Gastroesophageal sphincter (tissue), 4 donors: ENCODE measurements around a stretch of chr12.

DNA sequence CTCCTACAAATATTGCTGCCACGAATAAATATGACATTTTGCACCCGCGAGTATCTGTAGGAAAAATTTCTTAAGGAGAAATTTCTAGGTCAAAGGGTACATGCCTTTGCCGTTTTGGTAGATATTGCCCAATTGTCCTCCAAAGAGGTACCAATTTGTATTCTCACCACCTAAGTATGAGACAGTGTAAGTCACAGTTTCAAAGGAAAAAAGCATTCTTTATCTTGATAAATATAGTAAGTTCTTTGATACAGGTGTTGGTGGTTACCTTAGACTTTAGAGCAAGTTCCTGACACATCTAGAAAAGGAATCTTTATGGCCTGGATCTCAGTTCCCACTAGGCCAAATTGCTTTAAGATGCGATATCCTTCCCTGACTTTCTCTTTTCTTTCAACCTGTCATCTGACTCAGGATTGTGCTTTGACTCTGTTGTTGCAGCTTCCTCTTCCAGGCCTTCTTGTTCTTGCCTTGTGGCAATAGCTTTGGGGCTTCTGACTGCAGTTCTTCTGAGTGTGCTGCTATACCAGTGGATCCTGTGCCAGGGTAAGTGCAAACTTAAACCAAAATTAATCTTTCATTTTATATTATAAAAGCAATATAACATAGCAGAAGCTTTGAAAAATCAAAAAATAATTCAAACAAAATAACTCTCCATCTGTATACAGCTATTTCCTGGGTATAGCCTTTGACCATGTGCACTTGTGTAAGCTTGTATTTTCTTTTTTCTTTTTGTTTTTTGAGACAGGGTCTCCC, 2.6 kb downstream of the KLRG1 start:
- PRO-cap = no peak
- RAMPAGE, long total RNA, 4 experiments = no peak in any of the 4 experiments

GRCh38 chr12:9065784-9065896, 50.1 kb downstream of the A2M start:
- PRO-cap = no peak
- RAMPAGE, long total RNA, 4 experiments = no peak in any of the 4 experiments

GRCh38 chr12:9146740-9147162, 31.0 kb upstream of the A2M start:
- PRO-cap = no peak
- RAMPAGE, long total RNA, 4 experiments = no peak in any of the 4 experiments

DNA sequence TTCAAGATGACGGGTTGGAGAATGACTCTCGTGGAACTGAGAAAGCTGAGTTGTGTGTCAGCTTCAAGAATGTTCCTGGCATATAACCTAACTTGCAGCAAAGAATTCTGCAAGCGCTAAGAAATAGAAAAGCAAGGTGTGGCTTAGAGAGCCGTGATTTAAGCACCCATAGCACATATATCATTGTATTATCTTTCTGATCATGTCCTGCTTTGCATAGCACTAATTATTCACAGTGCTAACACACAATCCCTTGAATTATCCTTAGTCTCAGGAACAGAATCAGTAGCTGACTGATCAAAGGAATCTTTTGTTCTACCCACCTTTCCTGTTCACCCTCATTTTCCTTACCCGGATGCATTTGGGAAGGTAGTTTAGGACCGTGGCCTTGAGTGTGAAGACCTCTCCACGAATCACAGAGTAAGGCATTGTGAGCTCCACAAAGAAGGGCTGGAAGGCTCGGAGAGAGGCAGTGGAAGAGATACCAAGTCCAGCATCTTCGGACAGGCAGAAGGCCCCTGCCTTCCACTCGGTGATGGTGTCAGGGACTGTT, 43.3 kb downstream of the PZP start:
- PRO-cap = no peak
- RAMPAGE, long total RNA, 4 experiments = no peak in any of the 4 experiments

DNA sequence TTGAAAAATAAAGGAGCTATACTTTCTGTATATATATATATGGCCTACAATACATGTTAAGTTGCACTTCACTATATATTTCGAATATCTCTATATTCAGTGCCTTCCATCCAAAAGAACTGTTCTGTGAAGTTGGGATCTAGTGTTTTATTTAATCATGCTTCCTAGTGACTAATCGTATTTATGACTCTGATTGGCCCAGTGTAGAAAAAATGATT, 417 bp downstream of the PZP start:
- PRO-cap = no peak
- RAMPAGE, long total RNA, 4 experiments = no peak in any of the 4 experiments

- PRO-cap = bidirectional peak, plus-strand start at chr12:9448287, minus-strand start at chr12:9448217
- RAMPAGE, long total RNA, 4 experiments = start-site peak on the plus strand in 1 of 4 experiments, at chr12:9448287-9448295 at its widest, 7 reads per replicate; start-site peak on the minus strand in 1 of 4 experiments, at chr12:9448189-9448243 at its widest, 15 reads per replicate
These were observed 159.7 kb downstream of the KLRB1 start for GRCh38 chr12:9447729-9448607.

DNA sequence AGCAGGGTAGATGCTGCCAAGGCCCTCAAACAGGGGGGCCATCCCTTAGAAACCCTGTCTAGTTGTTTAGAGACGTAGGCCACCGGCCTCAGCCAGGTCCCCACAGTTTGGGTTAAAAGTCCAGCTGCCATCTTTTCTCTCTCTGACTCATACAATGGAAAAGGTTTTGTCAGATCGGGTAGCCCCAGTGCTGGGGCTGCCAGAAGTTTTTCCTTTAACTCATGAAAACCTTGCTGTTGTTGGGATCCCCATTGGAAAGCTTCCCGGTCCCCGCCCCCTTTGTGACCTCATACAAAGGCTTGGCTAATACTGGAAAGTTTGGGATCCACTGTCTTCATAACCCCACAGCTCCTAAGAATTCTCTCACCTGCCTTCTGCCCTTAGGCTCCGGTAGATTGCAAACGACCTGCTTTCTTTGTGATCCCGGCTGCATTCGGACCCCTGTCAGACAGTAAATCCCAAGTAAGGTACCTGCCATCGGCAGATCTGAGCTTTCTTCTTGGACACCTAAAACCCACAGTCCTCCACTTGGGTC, 40.5 kb downstream of the KLRB1 start:
- PRO-cap = no peak
- RAMPAGE, long total RNA, 4 experiments = no peak in any of the 4 experiments

DNA sequence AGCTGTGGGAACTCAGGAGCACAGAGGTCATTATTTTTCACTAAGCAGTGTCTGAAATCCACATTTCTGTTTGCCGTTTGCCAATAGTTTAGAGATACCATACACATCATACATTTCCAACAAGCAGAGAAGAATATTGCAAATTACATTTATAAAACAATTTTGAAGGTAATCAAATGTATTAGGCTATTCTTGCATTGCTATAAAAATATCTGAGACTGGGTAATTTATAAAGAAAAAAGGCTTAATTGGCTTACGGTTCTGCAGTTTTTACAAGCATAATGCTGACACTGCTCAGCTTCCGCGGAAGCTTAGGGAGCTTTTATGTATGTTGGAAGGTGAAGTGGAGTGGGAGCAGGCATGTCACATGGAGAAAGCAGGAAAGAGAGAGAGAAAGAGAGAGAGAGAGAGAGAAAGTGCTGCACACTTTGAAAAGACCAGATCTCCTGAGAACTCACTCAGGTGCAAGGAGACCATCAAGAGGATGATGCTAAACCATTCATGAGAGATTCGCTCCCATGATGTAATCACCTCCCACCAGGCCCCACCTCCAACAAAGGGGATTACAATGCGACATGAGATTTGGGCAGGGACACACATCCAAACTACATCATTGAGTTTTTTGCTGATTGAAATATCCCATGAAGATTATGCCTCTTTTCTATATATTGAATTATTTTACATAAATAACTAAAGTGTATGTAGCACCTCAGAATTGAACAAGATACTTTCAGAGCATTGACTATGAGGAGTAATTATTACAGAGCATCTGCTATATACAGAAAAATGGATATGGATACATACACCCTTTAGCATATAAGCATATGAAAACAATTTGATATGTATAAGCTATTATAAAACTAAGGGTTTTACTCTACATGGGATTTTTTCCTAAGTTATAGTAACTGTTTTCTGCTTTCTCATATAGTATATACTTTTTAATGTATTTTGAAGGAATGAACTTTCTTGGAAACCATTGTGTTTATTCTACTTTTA, 8.9 kb downstream of the CD69 start:
- PRO-cap = no peak
- RAMPAGE, long total RNA, 4 experiments = no peak in any of the 4 experiments

DNA sequence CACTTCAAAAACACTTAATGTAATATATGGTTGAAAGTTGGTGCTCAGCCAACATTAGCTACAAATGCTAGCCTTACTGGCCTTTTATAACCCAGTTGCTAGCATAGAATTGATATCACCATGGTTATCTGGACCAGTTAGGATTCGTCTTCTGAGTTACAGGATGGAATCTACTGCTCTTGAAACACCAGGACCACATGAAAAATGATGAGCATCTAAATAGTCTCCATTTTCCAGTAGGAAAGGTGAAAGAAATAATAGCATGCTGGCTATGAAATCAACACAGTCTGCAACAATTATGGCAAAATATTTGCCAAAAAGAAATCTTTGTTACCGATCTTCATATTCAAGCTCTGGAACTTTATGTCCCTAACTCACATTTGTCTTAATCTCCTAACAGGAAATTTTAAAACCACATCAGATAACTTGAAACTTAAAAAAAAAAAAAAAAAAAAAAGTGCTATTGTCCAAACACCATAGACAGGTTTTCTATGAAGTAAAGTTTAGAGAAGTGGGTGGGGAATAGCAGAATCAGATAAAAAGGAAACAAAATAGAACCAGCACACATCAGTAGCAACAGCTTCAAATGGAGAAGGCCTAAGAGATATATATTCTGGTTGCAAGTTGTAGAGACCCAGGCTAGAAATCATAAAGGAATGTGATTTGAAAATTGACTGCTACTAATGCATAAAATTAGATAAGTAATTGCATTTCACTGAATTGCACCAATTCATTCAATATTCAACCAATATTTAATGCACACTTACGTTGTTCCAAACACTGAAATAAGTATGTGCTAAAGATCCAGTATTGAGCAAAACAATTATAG, 12.8 kb upstream of the CD69 start:
- PRO-cap = no peak
- RAMPAGE, long total RNA, 4 experiments = no peak in any of the 4 experiments

- PRO-cap = no peak
- RAMPAGE, long total RNA, 4 experiments = no peak in any of the 4 experiments
These were observed 32.9 kb upstream of the KLRF1 start for GRCh38 chr12:9794345-9794885.

DNA sequence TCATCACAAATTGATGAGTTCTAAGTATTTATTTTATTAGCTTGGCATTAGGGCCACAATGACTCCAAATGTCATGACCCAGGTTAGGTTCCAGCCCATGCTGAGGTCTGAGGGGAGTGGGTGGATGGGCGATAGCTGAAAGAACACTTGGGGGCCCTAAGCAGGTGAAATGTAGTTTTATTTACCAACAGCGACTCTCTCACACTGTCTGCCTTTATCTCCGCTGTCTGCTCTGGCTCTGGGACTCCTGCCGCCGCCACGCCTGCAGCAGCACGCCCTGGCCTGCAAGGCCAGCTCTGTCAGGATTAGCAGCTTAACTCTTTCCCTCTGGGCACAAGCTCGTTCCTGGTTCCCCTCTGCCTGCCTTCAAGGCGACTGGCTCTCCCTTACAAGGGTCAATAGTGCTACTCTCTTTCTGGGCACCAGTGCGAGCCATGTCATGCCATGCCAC, 3.5 kb upstream of the CLEC2B start:
- PRO-cap = no peak
- RAMPAGE, long total RNA, 4 experiments = no peak in any of the 4 experiments

DNA sequence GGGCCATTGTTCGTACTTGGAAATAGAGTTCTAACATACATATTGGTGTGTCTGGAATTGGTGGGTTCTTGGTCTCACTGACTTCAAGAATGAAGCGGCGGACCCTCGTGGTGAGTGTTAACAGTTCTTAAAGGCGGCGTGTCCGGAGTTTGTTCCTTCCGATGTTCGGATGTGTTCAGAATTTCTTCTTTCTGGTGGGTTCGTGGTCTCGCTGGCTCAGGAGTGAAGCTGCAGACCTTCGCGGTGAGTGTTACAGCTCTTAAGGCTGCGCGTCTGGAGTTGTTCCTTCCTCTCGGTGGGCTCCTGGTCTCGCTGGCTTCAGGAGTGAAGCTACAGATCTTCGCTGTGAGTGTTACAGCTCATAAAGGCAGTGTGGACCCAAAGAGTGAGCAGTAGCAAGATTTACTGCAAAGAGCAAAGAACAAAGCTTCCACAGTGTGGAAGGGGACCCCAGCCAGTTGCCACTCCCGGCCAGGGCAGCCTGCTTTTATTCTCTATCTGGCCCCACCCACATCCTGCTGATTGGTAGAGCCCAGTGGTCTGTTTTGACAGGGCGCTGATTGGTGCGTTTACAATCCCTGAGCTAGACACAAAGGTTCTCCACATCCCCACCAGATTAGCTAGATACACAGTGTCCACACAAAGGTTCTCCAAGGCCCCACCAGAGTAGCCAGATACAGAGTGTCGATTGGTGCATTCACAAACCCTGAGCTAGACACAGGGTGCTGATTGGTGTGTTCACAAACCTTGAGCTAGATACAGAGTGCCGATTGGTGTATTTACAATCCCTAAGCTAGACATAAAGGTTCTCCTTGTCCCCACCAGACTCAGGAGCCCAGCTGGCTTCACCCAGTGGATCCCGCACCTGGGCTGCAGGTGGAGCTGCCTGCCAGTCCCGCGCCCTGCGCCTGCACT, 5.8 kb upstream of the KLRF2 start:
- PRO-cap = no peak
- RAMPAGE, long total RNA, 4 experiments = no peak in any of the 4 experiments

DNA sequence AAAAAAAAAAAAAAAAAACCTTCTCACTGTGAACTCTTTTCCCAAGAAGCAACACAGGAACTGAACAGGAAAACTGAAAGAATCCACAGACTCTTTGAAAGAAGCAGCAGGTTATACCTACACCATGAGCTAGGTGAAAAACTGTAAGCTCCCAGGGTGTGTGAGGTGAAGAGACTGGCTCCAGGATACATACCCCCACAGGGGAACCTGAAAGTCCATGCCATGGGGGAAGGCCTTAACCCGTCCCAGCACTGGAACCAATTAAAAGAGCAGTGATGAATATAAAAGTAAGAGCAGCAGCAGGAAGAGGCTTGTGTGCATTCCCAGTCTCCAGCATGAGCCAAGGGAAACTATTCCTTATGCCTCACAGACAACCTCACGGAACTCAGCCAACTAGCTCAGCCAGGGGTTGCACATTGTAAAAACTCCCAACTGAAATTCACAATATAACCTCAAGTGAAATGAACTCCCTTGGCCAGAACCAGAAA, 2.0 kb upstream of the CLEC1A start:
- PRO-cap = no peak
- RAMPAGE, long total RNA, 4 experiments = no peak in any of the 4 experiments

GRCh38 chr12:10189780-10190146, 10.9 kb downstream of the TMEM52B start:
- PRO-cap = bidirectional peak, plus-strand start at chr12:10189892, minus-strand start at chr12:10189912; unidirectional peak, minus-strand start at chr12:10190002
- RAMPAGE, long total RNA, 4 experiments = no peak in any of the 4 experiments

GRCh38 chr12:10212143-10212650, 480 bp upstream of the GABARAPL1 start:
- PRO-cap = bidirectional peak, plus-strand start at chr12:10212515, minus-strand start at chr12:10212358
- RAMPAGE, long total RNA, 4 experiments = no peak in any of the 4 experiments

DNA sequence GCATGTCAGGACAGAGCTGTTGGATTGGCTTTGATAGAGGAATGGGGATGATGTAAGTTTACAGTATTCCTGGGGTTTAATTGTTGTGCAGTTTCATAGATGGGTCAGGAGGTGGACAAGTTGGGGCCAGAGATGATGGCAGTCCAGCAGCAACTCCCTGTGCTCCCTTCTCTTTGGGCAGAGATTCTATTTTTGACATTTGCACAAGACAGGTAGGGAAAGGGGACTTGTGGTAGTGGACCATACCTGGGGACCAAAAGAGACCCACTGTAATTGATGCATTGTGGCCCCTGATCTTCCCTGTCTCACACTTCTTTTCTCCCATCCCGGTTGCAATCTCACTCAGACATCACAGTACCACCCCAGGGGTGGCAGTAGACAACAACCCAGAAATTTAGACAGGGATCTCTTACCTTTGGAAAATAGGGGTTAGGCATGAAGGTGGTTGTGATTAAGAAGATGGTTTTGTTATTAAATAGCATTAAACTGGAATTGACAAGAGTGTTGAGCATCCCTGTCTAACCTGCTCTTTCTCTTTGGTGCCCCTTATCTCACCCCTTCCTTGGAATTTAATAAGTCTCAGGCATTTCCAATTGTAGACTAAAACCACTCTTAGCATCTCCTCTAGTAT, 9.5 kb downstream of the GABARAPL1 start:
- PRO-cap = no peak
- RAMPAGE, long total RNA, 4 experiments = no peak in any of the 4 experiments

DNA sequence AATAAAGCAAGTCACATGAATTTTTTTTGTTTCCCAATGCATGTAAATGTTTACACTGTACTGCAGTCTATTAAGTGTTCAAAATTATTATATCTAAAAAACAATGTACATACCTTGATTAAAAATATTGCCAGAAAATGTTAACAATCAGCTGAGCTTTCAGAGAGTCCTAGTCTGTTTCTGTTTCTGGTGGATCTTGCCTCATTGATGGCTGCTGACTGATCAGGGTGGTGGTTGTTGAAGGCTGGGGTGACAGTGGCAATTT, 16.7 kb upstream of the KLRD1 start:
- PRO-cap = no peak
- RAMPAGE, long total RNA, 4 experiments = no peak in any of the 4 experiments

- PRO-cap = no peak
- RAMPAGE, long total RNA, 4 experiments = no peak in any of the 4 experiments
These were observed 22.5 kb upstream of the MAGOHB start for GRCh38 chr12:10635878-10636434.

- PRO-cap = no peak
- RAMPAGE, long total RNA, 4 experiments = start-site peak on the minus strand in 2 of 4 experiments, at chr12:10713233-10713291 at its widest, 51 to 109 reads per replicate
These were observed 10.4 kb downstream of the YBX3 start for GRCh38 chr12:10712204-10713555.

- PRO-cap = no peak
- RAMPAGE, long total RNA, 4 experiments = no peak in any of the 4 experiments
These were observed 3.9 kb upstream of the TAS2R14 start for GRCh38 chr12:10942825-10943508.